NALM6 (cell line): ENCODE measurements around the gene ACVR1.

DNA sequence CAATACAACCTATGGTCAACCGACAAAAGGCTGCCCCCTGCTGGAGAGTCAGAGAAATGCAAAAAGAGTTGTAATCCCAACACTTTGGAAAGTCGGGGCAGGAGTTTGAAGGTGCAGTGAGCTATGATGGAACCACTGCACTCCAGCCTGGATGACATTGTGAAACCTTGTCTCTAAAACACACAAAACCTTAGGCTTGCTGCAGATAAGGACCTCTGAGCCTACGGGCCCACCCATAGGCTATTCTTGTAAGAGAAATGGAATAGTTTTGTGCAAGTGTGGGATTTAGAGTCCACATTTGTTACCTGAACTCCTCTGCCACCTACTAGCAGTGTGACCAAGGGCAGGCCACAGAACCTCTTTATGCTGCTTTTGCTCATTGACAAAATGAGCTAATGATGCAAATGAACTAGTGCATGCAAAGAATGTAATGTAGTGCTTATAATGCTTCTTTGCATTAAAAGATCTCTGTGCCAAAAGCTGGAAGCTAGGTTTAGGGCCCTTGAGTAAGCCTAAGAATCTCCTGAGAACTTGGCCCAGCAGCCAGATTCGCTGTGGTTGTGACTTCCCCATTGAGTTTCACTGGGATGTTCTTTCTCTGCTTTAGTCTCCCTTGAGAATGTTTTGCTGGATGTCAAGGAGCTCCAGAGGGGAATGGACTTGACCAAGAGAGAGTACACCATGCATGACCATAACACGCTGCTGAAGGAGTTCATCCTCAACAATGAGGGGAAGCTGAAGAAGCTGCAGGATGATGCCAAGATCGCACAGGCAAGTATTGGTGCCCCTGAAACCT, 81.2 kb downstream of the PRPF40A start:
- PRO-cap, result no peak

GRCh38 chr2:152647398-152648348, 69.6 kb downstream of the PRPF40A start:
- PRO-cap, result no peak

DNA sequence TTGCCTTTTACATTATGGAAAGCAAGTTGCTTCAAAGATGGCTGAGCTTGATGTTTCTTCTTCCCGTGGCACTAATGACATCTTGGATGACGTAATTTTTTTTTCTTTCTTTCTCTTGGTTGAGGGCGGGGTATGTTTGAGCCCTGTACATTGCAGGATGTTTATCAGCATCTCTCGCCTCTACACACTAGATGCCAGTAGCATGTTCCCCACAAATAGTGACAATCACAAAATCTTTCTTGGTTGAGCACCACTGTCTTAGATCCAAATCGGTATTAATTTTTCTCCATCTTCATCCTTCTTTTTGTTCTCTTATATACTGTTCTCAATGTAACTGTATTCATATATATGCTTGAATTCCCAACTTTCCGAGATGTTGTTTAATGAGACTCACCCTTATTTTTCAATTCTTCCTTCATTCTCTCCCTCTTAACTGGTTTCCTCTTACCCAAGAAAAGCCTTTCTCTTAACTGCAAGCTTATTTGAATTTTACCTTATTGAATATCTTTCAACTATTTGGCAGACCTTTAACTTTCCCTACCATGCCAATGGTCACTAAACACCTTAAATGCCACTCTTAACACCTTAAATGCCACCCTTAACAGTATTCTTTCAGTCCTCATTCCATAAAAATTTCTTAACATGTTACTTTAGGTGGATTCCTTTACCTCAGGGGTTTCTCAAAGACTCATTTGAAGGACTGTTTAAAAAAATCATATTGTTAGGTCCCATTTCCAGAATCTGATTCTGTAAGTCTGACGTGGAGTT, 51.1 kb downstream of the PRPF40A start:
- PRO-cap, result no peak

DNA sequence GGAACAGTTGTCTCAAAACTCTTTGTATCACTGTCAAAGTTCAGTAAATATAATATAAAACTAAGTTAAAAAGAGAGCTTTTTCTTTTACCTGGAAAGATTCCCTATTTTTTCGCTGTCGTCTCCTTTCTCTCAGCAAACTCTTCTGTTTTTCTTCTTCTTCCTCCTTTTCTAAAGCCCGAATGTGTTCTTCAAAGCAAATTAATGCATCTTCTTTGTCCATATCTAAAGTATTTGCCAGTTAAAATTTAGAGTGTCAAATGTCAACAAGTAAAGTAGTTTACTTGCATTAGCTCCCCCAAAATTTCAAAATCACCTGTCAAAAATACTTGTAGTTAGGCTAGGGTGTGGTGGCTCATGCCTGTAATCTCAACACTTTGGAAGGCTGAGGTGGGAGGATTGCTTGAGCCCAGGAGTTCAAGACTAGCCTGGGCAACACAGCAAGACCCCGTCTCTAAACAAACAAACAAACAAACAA, 48.2 kb downstream of the PRPF40A start:
- PRO-cap, result no peak

GRCh38 chr2:153079337-153079692, 360.9 kb downstream of the ARL6IP6 start:
- PRO-cap, result no peak

DNA sequence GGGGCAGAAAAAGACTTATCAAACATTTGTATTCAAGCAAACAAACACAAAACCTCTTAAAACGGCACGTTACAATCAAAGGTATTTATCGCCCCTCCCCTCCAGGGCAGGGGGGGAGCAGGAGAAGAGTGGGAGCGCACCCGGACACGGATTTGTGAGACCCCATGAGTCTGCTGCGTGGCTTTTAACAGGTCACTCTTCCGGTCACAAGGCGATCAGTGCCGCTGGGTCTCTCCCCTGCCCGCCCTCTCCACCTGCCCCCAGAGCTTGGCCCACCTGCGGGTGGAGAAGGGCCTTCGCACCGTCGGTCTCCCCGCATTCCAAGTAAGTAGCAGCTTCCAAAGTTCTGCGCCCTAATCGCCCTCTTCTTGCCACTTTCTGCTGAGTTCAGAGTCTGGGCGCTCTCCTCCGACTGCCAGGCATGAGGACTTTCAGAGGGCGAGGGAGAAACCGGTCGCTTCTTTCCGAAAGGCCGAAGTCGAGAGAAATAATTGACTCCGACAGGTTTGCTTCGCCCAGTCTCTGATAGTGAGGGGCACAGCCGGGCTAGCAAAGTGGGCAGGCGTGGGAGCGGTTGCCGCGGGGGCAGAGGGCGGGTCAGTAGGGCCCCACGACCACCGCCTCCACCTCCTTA, 806 bp downstream of the RPRM start:
- PRO-cap, result no peak

DNA sequence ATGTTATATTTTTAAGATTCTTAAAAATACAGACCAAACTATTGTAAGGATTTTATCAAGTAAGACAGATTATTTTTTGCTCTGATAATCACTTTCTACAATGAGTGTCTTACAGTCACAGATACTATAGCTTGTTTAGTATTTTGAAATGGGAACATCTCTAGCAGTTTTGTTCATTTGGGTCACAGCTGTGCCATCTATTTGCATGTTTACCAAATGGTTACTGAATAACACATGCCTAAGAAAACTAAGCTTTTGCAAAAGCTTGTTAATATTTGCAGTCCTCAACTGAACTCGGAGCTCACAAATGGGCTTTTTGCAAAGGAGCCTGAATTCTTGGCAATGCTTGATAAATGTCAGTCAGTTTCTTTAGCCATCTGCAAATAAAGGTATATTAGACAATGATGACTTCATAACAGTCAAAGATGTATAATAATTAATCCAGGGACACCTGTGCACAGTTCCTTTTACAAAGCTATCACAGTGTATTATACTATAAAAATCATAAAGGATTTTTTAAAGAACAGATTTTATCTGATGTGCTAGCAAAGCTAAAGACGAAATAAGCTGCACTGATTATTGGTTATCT, 248.6 kb upstream of the KCNJ3 start:
- PRO-cap, result no peak

- PRO-cap, result no peak
Measured at GRCh38 chr2:155231064-155231508, 532.6 kb downstream of the KCNJ3 start.

GRCh38 chr2:156013546-156014228, 318.8 kb downstream of the NR4A2 start:
- PRO-cap, result no peak

GRCh38 chr2:156333741-156334708, 1.5 kb upstream of the NR4A2 start:
- PRO-cap, result unidirectional peak, plus-strand start at chr2:156333947; bidirectional peak, plus-strand start at chr2:156334567, minus-strand start at chr2:156334487; bidirectional peak, plus-strand start at chr2:156334815, minus-strand start at chr2:156334654

GRCh38 chr2:157409976-157410199, 34.0 kb downstream of the CYTIP start:
- PRO-cap, result no peak

DNA sequence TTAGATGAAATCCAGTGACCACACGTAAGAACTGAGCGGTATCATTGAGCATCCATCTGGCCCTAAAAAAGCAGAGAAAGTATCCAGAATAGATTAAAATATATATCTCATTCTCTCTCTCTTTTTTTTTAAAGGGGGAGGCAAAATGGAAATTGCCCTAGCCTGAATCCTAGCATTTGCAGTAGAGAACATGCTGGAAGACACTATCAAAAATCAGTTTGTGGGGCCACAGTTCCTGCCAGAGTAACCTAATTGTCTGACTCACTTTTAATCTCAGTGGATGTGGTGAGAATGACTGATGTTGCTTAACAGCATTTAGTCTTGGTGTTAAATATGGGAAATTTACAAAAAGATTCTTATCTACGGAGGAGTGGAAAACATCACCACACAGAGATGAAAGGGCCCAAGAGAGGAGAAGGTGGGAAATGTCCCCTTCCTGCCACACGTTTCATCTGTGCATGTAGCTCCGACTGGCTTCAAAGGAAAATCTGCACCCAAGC, 20.3 kb upstream of the CYTIP start:
- PRO-cap, result no peak

DNA sequence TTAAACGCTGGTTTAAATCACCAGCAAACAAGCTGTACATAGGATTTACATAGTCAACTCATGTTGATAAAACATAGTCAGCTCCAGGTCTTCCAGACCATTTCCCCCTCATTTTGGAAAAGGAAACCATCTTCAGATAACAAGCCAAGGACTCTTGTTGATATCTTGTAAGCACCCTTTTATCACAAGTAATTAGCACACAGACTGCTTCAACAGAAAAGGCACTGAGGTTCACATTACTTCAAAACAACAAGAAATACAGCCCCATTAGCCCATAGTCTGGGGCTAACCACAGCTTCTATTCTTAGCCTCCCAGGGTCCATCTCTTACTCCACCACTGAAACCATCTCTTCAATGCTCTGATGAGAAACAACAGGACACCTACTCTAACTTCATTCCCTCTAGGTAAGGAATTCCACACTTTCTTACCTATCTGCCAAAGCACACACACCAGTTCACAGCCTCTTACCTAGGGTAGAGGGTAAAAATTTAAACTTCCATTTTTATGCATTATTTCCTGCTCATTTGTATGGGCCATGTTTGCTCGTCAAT, 26.4 kb upstream of the CYTIP start:
- PRO-cap, result no peak

DNA sequence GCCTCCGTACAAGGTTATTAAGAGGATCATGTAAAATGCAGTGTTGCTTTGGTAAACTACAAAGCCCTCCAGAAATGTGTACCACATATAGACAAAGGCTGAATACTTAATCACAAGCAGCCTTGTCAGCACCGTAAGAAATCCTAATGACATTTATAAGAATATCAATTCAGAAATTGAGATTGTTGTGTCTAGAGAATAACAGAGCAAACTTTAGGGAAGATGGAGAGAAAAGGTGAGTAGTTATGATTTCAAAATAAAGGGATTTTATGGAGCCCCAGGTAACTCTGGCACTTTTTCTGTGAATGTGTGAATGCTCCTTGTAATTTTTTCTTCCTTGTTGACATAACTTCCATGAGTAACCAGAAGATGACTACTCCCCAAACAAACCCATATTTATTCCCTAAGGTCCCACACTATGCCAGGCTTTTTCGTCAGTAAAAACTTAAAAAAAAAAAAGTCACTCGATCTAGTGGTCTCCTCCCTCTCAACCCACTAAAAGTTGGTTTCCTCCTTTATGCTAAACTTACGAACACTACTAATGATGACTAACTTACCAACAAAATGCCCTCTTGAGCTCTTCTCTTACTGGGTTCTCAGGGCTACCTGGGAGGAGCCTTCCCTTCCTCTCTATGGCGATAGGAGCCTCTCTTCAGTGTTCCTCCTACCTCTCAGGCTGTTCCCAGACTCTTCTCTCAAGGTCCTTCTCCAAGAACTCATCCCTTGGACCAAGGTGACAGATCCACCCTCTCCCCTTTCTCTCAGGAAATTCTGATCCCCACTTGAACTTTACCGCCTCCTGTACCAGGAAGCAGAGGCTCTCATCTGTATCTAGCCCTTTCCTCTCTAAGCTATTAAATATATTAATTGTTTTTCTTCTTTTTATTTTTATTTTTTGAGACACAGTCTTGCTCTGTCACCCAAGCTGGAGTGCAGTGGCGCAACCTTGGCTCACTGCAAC, 18.3 kb downstream of the ACVR1 start:
- PRO-cap, result no peak

GRCh38 chr2:157859338-157860281, 16.5 kb downstream of the ACVR1 start:
- PRO-cap, result no peak

GRCh38 chr2:157875576-157876498, at the start of gene ACVR1:
ACVR1 (minus strand) TSS chr2:157876330.
- PRO-cap, result bidirectional peak, plus-strand start at chr2:157876164, minus-strand start at chr2:157876059; bidirectional peak, plus-strand start at chr2:157876587, minus-strand start at chr2:157876305

GRCh38 chr2:158191150-158191503, 89.5 kb downstream of the UPP2 start:
- PRO-cap, result no peak

DNA sequence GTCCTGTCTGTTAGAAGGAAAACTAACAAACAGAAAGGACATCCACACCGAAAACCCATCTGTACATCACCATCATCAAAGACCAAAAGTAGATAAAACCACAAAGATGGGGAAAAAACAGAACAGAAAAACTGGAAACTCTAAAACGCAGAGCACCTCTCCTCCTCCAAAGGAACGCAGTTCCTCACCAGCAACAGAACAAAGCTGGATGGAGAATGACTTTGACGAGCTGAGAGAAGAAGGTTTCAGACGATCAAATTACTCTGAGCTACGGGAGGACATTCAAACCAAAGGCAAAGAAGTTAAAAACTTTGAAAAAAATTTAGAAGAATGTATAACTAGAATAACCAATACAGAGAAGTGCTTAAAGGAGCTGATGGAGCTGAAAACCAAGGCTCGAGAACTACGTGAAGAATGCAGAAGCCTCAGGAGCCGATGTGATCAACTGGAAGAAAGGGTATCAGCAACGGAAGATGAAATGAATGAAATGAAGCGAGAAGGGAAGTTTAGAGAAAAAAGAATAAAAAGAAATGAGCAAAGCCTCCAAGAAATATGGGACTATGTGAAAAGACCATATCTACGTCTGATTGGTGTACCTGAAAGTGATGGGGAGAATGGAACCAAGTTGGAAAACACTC, 66.8 kb downstream of the PKP4 start:
- PRO-cap, result no peak

GRCh38 chr2:158662674-158663256, 132.4 kb upstream of the DAPL1 start:
- PRO-cap, result no peak

GRCh38 chr2:158892968-158893429, 75.4 kb upstream of the TANC1 start:
- PRO-cap, result no peak